Mesenteric fat pad (tissue), 1 donor: ENCODE measurements around a stretch of chr2.

DNA sequence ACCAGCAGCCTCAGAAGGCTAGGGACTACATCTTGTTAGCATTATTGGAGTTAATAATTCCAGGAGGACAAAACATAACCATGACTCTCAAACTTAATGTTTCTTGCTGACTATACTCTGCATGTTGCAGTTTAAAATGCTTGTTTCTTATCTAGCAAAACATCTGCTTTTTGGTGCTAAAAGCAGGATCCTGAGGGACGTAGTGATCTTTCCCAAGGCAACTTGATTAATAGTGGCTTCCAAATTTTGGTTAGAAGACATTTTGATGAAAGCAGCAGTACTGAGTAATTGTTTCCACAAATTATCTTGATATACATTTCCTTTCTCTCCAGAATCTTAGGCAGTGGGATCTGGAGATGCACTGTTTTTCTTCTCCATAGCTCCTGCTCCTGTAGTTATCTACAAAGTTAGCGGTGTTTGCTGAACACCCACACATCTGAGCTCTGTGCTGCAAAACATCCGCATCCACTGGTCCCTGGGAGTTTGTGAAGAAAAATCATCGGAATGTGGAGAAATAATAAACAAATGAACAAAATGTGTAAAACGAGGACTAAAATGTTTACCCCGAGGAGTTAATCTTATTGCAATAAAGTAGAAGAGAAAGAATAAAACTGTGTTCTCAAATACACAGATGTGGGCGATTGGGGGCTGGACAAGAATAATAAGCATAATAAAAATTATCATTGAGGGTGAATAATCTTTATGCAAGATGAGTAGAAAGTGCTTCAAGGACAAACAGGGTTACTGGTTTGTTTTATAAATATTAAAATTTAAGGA lies 326.9 kb upstream of the PKDCC start:
- PRO-cap, result no peak

GRCh38 chr2:42045791-42046067 lies 2.1 kb upstream of the PKDCC start:
- PRO-cap, result no peak

- PRO-cap, result no peak
Measured at GRCh38 chr2:42163544-42163812, 5.7 kb upstream of the EML4 start.

- PRO-cap, result unidirectional peak, minus-strand start at chr2:42569418
Measured at GRCh38 chr2:42569094-42569776, 803 bp downstream of the MTA3 start.

- PRO-cap, result no peak
Measured at GRCh38 chr2:42863949-42864305, 71.5 kb upstream of the HAAO start.

DNA sequence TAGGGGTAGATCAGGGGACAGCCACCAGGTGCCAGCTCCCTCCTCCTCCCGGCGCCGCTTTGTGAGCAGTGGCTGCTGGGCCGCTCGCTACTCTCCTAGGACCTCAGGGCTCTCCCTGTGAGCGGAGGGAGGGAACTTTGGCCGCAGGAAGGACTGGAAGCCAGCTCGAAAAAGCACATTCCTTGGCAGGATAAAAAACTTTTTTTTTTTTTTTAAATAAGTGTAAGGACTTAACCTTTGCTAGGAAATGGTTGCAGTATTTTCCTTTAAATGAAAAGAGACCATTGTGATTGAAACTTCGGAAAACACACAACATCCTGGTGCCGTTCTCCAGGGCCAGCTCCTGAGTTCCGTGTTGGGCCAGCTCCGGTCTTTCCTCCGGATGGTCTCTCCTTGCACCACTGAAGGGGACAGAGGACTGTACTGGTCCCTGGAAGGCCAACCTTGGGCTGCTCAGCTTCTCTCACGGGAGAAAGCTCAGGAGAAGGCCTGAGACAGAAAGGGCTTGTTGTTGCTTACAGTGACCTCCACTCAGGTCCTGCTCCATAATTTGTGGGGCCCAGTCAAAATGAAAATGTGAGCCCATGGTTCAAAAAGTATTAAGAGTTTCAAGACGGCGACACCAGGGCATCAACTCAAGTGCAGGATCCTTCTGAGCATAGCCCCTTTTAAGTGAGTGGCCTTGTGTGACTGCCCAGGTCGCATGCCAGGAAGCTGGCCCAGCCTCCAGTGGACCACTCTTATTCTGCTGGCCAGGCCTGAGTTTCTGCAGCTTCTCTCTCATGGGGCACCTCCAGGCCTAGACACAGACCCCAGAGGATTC lies 83.2 kb upstream of the HAAO start:
- PRO-cap, result no peak

DNA sequence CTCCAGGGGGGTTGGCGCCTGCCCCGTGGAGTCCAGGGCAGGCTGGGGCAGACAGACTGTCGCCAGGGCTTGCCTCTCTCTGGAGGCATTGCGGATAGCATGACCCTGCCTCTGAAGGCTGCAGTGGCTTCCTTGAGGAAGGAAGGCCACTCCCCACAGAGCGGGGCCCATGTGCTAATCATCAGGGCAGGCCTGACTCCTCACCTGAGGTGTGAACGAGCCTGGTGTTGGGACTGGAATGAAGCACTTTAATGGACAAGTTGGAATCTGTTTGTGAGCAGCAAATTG lies 144.8 kb upstream of the HAAO start:
- PRO-cap, result no peak

- PRO-cap, result no peak
Measured at GRCh38 chr2:43005127-43006296, 213.1 kb upstream of the HAAO start.

- PRO-cap, result no peak
Measured at GRCh38 chr2:43032176-43032817, 194.1 kb downstream of the ZFP36L2 start.

DNA sequence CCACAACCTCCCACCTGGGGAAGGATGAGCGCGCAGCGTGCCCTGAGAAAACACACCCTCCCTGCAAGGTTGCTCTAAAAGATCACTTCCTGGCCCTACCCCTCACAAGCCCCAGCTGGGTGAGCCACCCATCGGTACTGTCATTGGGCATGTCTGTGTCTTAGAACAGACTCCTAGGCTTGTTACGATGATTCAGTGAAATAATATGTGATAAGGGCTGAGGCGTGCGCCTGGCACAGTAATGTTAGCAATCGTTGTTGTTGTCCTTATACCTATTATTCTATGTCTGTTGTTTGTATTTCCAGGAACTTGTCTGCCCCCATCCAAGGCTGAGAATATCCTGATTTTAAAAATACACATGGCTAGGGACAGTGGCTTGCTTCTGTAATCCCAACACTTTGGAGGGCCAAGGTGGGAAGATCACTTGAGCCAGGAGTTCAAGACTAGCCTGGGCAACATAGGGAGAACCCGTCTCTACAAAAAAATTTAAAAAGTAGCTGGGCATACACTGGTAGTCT lies 175.0 kb downstream of the ZFP36L2 start:
- PRO-cap, result no peak

- PRO-cap, result no peak
Measured at GRCh38 chr2:43084534-43085130, 141.8 kb downstream of the ZFP36L2 start.

GRCh38 chr2:43129398-43130320 lies 96.7 kb downstream of the ZFP36L2 start:
- PRO-cap, result no peak

DNA sequence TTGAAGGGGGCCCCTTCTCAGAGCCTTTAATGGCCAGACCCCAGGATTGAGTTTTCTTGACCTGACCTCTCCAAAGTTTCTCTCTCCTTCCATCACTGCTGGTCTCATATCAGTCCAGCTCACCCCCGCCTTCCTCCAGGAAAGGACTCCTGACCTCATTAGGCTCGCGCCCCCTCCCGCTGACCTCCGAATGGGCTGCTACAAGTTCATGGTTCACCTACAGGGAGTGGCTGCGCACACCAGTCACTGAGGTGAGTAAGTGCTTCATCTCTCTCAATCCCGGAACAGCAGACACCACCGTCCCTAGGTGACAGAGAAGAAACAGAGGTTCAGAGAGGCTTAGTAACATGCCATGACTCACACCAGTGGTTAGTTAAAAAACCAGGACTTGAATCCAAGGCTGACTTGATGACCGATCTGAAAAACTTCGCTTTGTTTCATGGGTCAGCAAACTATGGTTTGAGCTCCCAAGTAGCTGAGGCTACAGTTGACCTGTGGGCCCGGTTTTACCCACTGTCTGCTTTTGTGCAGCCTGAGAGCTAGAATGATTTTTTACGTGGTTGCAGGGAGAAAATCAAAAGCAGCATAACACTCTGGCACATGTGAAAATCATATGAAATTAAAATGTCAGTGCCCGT lies 42.0 kb downstream of the ZFP36L2 start:
- PRO-cap, result no peak

- PRO-cap, result no peak
Measured at GRCh38 chr2:43193247-43193622, 33.2 kb downstream of the ZFP36L2 start.

DNA sequence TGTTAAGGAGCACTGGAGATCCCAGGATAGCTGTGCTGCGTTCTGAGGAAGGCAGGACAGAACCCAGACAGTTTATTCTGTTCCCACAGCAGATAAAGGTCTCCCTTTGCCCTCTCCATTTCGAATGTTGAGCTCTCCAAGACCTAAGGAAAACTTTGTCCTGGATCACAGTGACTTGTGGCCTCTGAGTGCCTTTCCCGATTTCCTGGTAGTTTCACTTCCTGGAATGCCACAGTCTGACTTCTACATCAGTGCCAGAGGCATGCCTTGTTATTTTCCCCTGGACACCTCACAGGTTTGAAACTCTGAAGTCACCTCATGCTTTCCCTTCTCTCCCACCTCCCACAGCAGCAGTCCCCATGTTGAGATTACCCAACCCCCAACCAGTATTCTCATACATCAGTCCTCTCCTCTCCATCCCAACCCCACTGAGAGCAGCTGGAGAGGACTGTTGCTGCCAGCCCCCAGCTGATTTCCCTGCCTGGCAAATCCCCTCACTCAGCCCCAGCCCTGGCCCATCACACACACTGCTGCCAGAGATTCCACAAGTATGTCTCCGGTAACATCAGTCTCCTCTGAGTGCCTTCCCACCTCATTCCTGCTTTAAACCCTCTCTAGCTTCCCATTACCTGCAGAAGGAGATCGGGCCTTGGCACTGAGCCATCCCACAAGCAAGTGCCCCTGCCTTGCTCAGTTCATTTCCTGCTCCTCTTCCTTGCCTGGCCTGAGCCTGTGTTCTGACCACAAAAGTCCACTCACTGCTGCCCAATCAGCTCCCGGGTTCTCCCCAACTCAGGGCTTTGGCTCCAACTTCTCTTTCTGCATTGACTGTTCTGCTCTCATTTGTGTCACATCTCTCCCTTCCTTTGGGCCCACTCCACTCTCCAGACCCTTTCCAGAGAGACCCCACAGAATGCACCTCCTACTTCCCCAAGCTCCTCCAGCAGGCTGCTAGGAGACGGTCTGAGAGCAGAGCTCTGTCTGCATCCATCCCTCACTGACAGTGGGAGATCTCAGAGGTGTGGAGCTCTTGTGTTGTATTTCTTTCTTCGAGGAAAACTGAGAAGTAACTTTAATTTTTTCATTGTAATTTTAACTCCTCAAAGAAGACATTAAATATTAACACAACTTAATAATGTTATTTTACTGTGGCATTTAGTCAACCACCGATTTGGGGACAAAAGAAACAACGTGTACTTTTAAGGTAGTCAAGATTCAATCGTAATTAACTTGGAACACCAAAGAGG lies 50.6 kb upstream of the ZFP36L2 start:
- PRO-cap, result no peak

- PRO-cap, result no peak
Measured at GRCh38 chr2:43305237-43306328, 79.2 kb upstream of the ZFP36L2 start.

DNA sequence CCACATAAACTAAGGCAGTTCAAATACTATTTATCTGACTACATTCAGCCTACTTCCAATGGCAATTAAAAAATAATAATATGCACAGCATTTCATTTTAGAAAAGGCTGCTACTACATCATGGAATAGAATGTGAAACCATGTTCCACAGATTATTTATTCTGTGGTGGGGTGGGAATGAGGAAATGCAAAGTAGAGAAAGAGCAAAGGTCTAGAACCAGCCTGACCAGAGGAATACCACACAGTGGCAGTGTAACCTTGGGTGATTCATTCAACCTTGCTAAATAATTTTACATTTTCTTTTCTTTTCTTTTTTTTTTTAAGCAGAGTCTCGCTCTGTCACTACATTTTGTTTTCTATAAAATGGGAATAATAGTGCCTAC lies 139.6 kb downstream of the THADA start:
- PRO-cap, result no peak

DNA sequence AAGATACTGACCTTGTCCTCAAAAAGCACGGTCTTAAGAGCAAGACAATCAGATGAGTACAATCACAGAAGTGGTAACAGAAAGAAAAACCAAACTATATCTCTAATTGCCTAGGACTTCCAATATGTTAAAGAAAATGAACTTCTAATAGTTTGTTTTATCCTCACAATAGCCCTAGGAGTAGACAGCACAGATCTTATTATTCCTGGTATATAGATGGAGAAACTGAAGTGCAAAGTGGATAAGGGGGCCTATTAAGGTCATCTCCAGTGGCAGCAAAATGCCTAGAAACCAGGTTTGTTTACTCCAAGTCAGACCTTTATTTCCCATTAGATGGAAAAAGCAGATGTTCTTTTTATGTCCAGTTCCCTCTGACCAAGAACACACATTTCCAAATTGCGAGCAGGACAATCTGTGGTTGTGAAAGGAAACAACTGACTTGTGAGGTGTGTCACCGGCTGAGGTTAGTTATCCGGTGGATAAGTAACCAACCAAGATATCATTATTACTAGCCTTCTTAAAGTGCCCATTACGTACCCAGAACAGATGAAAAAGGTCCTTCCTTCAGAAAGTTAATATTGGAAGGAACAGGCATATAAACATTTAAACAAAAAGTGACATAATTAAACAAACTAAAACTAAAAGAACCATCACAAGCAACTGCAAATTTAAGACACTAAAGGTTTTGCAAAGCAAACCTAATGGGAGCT lies 113.0 kb downstream of the THADA start:
- PRO-cap, result no peak

DNA sequence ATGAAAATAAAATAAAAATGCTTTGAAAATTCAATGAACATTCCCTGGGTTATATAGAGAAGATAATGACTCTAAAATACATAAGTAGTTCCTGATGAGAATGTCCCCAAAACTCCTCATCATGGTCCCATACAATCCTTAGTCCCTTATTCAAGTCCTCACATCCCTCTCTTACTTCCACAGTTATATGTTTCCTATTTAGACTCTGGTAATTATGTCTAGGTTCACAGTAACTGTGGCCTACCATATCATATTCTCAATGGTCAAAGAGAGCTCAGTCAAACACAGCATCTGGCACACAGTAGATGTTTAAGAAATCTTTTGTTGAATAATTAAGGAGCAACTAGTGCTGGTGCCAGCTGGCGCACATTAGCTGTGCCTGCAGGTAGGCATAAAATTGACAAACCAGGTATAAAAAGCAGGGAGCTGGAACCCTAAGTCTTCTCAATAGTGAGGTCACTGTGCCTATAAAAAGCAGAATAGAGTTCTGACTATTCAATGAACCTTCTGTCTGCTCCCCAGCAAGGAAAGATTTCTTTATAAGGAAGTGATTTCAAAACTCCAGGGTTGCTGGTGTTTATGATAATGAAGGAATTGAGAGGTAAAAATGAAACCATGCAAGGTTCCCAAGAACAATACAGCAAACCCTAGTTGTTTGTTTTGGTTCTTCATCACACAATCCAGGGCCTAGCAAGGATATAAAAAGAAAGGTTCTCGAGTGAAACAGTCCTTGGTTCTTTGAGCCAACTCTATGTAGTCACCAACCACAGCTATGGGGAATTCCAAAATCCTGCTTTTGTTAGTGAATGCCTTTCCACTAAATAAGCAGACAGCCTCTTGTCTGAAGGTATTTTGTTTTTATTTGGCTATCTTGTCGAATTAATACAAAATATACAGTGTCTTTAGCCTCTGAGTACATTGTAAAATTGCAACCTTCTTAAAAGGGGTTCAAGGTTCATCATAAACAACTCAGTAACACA lies 76.1 kb downstream of the THADA start:
- PRO-cap, result no peak

DNA sequence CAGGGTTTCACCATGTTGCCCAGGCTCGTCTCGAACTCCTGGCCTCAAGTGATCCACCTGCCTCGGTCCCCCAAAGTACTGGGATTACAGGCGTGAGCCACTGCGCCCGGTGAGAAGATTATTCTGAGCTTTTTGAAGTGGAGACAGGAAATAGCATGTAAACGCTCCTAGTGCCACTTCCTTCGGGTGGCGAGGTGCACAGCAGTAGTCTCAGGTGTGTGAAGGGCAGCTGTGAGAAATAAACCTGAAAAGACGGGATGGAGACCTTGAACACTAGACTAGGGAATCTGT lies 522 bp upstream of the PLEKHH2 start:
- PRO-cap, result no peak